MCF 10A (cell line): ENCODE data around the genes PRSS8, PYCARD, PYDC1 and SLC5A2.

GRCh38 chr16:31052019-31052705, 18.8 kb downstream of the STX4 start:
- PRO-cap, result bidirectional peak, plus-strand start at chr16:31052400, minus-strand start at chr16:31052220
- RRBS, result no CpG with 5 or more reads among the region's 4 CpGs

GRCh38 chr16:31064782-31065336, 9.2 kb downstream of the ZNF668 start:
- PRO-cap, result bidirectional peak, plus-strand start at chr16:31065149, minus-strand start at chr16:31065088
- RRBS, result no CpG with 5 or more reads among the region's 5 CpGs

DNA sequence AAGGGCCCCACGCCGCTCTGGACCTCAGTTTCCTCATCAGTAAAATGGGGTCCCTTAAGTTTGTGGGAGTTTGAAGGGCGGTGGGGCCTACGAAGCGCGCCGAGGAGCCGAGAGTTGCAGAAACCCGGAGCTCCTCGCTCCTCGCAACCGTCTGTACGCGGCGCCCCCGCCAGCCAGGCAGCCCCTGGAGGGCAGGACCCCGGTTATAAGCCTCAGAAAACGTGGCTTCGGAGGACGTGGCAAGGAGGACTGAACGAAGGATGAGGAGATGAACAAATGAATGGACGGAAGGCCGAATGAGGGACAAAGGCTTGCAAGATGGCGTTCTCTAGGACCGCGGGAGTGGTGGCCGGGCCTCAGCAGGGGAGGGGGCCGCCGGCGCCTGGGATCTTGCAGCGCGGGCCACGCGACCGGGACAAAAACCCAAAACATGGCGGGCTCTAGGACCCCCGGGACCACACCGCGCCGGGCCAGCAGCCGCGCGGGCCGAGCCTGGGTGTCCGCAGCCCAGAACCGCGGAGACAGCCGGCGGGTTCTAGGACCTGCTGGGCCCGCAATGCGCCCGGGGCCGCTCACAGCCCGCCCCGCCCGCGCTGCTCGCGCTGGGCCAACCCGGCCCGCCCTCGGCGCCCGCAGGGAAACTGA, 973 bp downstream of the ZNF668 start:
- PRO-cap, result bidirectional peak, plus-strand start at position 473 of the sequence, minus-strand start at position 277 of the sequence
- RRBS, result under 1% methylated on average over 31 of the region's 64 CpGs

DNA sequence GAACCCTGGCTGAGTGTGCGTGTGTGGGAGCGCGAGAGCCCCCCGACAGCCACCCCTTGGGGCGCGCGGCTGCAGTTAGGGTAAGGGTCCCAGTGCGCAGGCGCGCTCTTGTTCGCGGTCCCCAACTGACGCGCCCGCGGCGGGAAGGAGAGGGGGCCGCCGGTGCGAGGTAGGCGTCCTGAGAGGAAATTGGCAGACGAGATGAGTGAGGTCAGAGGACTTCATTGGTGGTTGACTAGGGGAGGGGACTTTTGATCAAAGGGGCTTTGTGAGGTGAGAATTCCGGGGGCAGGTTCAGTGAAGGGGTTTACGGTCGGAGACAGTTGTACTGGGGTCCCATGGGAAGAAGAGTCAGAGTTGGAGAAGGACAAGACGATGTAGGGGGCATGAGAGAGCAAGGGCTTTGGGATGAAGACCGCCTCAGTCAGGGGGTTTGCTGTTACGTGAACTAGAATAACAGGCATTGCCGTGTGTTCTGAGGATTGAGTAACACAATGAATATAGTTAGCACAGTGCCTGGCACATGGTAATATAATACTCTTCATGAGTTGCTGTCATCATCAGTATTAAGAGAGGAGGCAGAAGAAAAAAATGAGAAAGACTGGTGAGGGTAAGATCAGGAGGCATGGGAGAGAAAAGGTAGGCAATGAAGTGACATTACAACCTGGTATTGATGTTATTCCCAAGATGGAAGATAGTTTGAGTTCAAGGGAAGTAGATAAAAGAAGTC, 495 bp downstream of the ZNF646 start:
- PRO-cap, result no peak
- RRBS, result no CpG with 5 or more reads among the region's 29 CpGs

- PRO-cap, result no peak
- RRBS, result no CpG with 5 or more reads among the region's 7 CpGs
Measured at GRCh38 chr16:31113466-31114337, 3.8 kb upstream of the KAT8 start.

- PRO-cap, result no peak
- RRBS, result 92% methylated on average over 3 of the region's 22 CpGs
Measured at GRCh38 chr16:31130208-31131424, 4.9 kb downstream of the PRSS8 start.

DNA sequence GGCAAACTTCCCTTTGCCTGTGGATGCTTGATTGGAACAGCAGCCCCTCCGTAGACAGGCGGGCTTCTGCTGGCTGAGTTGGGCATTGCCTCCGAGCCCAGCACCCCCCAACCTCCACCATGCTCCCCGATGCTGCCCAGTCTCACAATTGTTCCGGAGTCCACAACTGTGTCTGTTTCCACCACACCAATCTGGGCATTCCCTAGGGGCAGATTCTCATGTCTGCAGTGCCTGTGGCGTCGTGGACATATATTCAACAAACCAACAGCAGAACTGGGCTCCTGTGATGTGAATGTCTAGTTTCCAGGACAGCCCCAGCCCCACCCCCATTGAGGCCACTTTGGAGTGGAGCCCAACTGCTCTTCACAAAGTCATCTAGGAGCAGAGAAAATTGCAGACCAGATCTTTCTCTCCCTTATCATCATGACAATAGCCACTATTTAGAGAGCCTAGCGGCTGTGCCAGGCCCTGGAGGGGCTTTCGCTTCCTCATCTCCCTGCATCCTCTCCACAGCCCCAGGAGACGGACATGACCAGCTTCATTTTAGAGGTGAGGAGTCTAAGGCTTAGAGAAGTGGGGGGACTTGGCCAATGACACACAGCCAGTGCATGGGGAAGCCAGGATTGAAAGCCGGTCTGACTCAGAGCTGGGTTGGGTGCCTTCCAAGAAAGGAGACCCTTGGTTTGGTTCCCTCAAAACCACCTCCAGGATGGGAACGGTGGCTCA, 1.5 kb downstream of the PRSS8 start:
- PRO-cap, result no peak
- RRBS, result no CpG with 5 or more reads among the region's 12 CpGs

DNA sequence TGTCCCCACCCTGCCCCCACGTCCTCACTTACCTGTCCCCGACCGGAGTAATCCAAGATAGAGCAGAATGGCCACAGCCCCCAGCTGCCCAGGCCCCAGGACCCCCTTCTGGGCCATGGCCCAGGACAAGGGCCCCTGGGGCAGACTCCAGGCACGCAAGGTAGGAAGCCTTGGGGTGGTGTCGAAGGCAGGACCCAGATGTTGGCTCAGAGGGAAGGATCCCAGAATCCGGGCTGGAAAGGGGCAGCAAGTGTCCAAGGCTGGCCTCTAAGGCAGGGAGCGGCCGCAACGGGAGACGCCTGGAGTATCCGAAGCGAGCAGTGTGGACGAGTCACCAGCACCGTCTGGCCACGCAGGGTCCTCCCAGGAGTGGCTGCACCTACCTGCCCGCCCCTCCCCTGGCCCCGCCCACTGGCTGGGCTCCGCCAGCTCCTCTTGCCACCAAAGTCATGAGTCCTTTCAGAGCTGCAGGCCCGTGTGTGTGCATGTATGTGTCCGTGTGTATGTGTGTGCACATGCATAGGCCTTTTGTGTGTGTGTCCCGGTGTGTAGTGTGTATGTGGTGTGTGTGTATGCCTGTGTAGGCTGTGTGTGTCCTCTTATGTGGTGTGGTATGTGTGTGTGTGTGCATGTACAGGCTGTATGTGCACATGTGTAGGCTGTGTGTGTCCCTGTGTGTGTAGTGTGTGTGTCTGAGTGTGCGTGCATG, at the start of gene PRSS8:
TSS of gene PRSS8 (minus strand) at position 346 of the 709 bp plus-strand sequence.
- PRO-cap, result bidirectional peak, plus-strand start at position 454 of the sequence, minus-strand start at position 346 of the sequence
- RRBS, result 4% methylated on average over 3 of the region's 22 CpGs

GRCh38 chr16:31142361-31143011, 7.0 kb upstream of the PRSS8 start:
- PRO-cap, result bidirectional peak, plus-strand start at chr16:31142654, minus-strand start at chr16:31142212
- RRBS, result under 1% methylated on average over 7 of the region's 78 CpGs

DNA sequence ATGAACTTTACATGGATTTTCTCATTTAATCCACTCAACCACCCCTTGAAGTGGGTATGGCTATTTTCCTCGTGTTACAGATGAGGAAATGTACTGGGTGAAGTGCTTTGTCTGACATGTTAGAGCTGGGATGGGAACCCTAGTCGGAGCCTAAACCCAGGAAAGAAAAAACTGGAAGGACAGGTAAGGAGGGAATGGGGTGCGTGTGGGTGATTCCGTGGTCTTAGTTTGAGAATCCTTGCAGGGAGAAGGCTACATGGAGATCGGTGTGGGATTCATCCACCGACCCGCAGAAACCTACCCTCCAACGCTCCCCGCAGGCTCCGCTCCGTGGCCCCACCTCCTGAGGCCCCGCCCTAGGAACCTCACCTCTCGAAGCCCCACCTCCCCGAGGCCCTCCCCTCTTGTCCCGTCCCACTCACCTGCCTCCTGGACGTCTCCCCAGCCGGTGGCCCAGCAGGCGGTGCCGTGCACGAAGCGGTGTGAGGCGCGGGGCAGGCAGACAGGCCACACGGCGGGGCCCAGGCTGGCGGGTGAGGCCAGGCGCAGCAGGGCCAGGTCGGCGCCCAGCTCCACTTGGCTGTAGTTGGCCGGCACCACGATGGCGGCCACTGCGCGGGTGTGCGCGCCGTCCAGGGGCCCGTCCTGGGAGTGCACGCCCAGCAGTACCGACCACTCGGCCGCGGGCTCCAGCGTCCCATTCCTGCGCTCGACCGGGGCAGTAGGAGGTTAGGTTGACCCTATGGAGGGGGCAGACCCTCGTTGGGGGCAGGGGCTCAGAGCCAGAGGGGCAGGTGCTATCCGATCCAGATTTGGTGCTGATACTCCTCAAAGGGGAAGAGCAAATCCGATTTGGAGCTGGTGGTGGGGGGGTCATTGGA, 1.7 kb downstream of the PRSS36 start:
- PRO-cap, result no peak
- RRBS, result no CpG with 5 or more reads among the region's 50 CpGs

GRCh38 chr16:31186693-31187264, 6.8 kb downstream of the FUS start:
- PRO-cap, result no peak
- RRBS, result no CpG with 5 or more reads among the region's 9 CpGs

- PRO-cap, result no peak
- RRBS, result no CpG with 5 or more reads among the region's 19 CpGs
Measured at GRCh38 chr16:31189490-31190607, 9.9 kb downstream of the FUS start.

- PRO-cap, result no peak
- RRBS, result 63% methylated on average over 23 of the region's 80 CpGs
Measured at GRCh38 chr16:31202015-31203059, at the start of gene PYCARD. Gene PYCARD (minus strand): TSS chr16:31202760.

- PRO-cap, result no peak
- RRBS, result no CpG with 5 or more reads among the region's 52 CpGs
Measured at GRCh38 chr16:31216485-31217268, at the start of gene PYDC1. Gene PYDC1 (minus strand): TSS chr16:31217135.

GRCh38 chr16:31265131-31265909, 5.5 kb downstream of the ITGAM start:
- PRO-cap, result no peak
- RRBS, result no CpG with 5 or more reads among the region's 17 CpGs

DNA sequence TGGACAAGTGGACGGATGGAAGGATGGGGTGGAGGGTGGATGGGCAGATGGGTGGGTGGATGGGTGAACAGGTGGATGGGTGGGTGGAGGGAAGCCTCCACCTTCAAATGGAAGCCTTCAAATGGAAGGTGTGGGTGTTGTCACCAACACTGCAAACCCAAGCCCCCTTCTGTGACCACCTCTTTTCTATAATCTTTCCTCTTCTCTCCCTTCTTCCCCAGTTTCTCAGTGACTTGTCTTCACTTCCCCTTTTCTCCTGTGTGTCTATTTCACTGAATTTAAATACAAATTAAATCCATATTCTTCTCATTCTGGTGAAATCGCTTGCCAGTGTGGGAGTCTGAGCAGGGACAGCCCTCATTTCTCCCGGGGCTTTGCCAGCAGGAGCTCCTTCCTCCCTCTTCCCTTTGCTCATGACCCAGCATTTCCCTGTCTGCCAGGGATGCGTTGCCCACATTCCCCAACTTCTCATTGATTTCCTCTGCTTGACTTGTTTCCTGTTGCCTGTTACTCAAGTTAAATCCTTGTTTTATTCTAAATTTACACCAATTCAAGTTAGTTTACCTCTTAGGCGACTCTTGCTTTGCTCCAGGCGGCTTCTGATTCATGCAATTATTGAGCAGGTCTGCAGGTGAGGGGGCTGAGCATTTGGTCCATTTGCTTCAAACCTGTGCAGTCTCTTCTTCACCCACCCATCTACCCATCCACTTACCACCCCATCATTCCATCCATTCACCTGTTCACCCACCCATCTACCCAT, 6.3 kb upstream of the ITGAX start:
- PRO-cap, result no peak
- RRBS, result no CpG with 5 or more reads among the region's 6 CpGs

- PRO-cap, result no peak
- RRBS, result no CpG with 5 or more reads among the region's 2 CpGs
Measured at GRCh38 chr16:31400070-31400334, 6.9 kb downstream of the ITGAD start.

DNA sequence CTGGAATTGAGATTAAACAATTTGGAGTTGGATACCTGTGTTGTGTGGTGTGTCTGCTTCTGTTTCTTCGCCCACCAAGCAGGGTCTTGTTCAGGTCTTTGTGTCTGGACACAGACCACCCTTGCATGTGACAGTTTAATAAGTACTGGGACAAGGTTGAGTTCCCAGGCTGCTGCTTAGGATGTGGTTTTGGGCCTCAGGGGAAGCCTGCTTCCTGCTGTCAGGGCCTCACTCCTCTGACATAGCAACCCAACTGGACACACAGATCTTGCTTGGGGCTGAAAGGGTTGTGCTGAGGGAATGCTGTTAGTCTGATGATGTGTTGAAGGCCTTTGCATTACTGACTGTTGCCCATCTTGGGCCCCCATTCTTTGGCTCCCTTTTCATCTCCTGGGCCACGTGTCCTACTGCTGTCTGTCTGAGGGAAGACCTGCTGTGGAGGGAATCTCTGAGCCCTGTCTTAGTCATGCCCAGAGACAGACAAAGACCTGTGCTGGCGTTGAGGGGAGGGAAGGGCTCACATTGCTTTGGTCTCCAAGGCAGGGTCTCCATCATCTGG, 4.7 kb upstream of the TGFB1I1 start:
- PRO-cap, result no peak
- RRBS, result no CpG with 5 or more reads among the region's 3 CpGs

DNA sequence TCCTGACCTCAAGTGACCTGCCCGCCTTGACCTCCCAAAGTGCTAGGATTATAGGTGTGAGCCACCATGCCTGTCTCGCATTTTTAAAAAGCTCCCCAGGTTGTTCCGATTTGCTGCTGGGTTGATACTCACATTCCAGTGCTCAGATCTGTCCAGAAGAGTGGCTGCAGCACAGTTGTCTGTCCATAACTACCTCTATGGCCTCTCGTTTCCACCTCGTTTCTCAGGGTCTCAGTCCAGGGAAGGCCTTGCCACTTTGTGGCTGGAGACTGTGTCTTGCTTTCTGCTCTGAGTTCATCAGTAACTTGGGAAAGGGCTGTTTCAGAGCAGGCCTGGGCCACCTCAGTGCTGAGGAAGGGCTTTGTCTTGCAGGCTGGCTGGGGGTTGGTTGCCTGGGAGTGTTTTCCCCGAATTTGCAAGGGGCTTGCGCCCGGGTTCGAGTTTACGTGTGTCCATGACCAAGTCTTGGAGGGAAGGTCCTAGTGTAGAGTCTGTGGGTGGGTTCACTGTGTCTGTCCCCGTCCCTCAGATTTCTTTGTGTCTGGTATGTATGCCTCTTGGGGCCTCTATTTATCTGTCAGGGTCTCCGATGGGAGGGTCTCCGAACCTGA, 767 bp upstream of the TGFB1I1 start:
- PRO-cap, result no peak
- RRBS, result no CpG with 5 or more reads among the region's 13 CpGs

DNA sequence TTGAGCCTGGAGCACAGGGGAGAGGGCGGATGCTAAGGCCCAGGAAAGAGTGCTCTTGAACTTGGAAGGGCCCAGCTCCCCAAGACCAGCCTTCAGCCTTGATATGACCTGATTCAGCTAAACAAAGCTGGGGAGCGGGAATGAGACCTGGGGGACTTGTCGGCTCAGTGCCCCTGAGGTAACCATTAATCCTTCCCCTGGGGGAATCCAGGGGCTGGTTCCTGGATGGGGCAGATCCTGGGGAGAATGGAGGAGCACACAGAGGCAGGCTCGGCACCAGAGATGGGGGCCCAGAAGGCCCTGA, at the start of gene SLC5A2:
TSS of gene SLC5A2 (plus strand) at position 233 of the 304 bp plus-strand sequence.
- PRO-cap, result no peak
- RRBS, result no CpG with 5 or more reads among the region's 4 CpGs